Heart right ventricle (tissue), 2 donors: ENCODE results near the gene PFN4.

DNA sequence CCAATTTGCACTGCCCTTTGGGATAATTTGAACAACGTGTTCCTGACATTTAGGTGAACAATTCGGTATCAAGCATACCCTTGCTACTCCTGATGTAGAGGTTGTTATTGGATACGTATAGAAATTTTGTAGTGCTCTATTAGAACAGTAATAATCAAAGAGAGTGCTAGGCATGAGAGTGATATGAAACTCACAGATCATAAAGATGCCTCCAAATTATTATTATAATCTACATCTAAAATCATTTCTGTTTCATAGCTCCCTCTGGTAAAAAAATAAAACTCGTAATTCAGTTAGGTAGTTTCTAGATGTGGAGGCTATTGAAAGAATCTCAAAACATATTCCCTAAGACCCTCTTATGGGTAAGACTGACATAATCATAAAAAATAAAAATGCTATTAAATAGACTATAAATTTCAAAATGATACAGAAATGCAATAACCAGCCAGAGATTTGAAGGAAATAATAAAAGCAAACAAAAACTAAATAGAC, 901.5 kb downstream of the TDRD15 start:
- PRO-cap, 2 experiments = peak in 1 of 2 experiments; most common minus-strand start position 273 of the sequence (in 1)

DNA sequence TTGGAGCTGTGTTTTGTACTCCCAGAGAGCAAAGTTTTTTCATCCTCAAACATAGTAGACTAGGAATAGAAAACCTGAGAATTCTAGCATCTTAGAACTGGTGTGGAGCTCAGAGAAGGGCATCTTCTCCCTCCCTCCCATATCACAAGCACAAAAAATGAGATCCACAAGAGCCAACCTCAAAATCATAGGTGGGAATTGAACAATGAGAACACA, 904.1 kb downstream of the TDRD15 start:
- PRO-cap, 2 experiments = no peak in any of the 2 experiments

GRCh38 chr2:23287311-23287621, 97.7 kb upstream of the KLHL29 start:
- PRO-cap, 2 experiments = no peak in any of the 2 experiments

DNA sequence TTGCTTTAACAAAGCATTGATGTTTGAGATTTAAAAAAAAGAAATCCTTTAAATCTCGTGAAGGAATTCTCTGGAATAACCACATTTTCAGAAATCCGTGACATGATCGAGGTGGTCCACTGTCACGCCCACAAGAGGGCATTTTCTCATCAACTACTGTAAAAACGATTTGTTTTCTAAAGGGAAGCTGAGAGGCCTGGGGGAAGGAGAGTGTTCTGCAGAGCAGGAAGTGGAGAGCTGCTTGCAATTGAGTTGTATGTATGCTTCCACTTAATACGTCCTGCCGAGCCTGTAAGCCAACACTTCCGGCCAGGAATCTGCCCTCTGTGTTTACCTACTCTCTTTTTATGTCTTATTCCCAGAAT, 19.4 kb downstream of the KLHL29 start:
- PRO-cap, 2 experiments = no peak in any of the 2 experiments

DNA sequence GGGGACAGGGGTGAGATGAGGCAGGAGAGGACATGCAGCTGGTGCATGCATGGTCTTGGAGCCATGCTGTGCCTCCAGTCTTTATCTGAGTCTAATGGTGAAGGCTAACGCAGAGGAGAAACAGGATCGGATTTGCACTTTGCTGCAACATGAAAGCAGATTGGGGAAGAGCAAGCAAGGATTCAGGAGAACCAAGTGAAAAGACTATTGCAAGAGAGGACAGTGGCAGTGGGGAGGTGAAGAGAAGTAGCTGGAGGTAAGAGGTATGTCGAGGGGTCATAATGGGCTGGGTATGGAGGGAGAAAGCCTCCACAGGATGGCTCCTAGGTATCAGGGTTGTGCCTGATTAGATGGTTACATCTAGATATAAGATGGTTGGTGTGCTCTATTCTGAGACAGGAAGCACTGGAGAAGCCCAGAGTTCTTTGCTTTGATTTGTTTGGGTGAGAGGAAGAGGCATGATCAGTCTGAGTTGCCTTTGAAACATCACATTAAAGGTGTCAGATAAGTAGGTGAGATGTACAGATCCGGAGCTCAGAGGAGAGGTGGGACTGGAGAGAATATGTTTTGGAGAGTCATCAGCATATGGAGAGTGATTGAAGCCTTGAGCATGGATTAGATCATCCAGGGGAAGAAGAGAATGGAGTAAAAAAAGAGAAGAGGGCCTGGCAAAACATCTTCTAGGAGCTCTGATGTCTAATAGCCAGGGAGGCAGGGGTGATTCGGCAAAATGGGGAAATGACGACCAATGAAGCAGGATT, 74.0 kb downstream of the KLHL29 start:
- PRO-cap, 2 experiments = no peak in any of the 2 experiments

DNA sequence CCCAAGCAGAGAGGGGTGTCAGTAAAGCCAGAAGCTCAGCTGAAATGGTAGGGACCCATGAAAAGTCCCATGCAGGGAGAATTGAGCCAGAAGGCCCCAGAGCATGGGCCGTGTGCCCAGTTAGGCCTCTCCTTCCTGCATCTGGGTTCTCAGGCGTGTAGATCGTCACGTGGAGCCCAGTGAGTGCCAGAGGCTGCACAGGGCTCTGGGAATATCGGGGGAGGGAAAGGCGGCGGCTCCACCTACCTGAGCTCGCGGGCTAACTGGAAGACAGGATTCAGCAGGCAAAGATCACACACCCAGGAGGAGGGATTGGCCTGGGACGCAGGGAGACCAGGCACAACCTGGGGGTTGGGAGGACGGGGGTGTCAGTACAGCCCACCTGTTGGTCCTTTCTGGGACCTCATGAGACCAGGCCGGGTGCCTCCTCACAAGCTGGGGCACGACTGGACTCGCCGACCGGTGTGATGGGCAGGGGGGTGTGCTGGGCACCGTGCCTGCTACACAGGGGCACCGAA, 256.9 kb downstream of the ATAD2B start:
- PRO-cap, 2 experiments = peak in 2 of 2 experiments; most common plus-strand start position 273 of the sequence (in 1); most common minus-strand start position 114 of the sequence (in 1)

DNA sequence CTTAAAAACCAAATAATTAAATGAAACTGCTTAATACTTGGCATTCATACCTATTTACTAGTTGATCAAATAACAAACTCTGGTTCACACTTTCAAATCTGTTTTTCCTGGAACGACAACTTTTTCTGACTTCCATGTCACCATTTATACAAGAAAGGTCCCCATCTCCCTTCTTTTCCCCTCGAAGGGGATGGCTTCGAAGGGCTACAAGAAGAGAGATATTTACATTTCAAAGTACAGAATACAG, 39.2 kb downstream of the ATAD2B start:
- PRO-cap, 2 experiments = no peak in any of the 2 experiments

- PRO-cap, 2 experiments = peak in 2 of 2 experiments; most common plus-strand start chr2:24123470 (in 2); most common minus-strand start chr2:24123281 (in 2)
Observed at GRCh38 chr2:24123097-24123583, at the start of gene PFN4. TSS of gene PFN4 (minus strand) at chr2:24123334.

- PRO-cap, 2 experiments = no peak in any of the 2 experiments
Observed at GRCh38 chr2:24231596-24232050, 56.8 kb downstream of the FAM228A start.

GRCh38 chr2:24246040-24246543, 71.2 kb downstream of the FAM228A start:
- PRO-cap, 2 experiments = no peak in any of the 2 experiments

DNA sequence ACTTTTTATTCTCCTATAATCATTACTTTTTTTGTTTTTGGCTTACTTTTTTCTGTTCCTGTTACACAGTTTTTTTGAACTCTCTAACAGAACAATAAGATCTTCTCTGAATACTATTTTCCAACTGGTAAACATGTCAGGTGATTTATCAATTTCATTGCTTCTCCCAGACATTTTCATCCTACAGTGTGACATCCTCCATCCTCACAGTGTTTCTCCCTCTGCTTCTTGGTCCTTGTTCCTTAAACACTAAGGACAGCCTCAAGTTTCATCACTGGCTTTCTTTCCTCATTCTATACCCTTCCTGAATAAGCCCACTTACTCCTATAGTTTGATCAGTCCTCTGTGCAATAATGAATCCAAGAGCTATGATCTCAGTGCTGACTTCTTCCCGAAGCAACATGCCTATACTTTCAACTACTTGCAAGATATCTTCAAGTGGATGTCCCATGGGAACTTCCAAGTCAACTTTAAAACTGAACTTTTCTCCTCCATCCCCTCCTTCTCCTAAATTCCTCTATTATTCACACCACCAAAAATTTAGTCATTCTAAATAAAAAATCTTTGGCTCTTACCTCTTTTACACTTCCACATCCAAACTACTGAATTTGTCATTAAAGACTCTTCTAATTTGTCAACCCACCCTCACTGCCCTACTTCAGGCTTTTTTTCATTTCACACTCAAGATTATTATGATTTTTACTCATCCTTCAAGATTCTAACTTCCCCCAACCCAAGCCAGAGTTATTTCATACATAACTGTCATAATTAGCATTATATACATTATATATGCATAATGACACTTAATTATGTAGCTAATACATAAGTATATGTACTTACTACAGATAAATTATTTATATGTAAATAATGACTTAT, 87.7 kb downstream of the FAM228A start:
- PRO-cap, 2 experiments = no peak in any of the 2 experiments

DNA sequence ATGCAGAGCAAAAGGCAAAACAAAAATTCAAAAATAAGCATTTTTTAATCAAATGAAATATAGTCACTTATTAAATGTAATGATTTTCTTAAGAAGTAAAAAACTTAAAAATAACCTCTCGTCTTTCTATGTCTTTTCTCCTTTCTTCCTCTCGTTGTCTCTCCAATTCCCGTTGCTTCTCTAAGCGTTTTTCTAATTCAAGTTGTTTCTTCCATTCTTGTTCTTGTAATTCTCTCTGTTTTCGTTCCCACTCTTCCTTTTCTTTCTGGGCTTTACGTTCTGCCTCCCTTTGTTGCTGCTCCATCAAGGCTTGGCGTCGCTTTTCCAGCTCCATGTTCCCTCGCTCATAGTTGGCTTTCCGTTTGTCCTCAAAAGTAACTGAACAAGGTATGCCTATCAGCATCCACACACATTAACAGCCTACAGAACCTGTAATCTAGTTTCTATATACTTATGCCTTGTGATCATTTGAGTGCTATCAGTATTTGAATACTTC, 60.5 kb downstream of the ITSN2 start:
- PRO-cap, 2 experiments = no peak in any of the 2 experiments

GRCh38 chr2:24354456-24354848, 5.9 kb downstream of the ITSN2 start:
- PRO-cap, 2 experiments = no peak in any of the 2 experiments

- PRO-cap, 2 experiments = no peak in any of the 2 experiments
Observed at GRCh38 chr2:24554014-24554624, 63.1 kb downstream of the NCOA1 start.

DNA sequence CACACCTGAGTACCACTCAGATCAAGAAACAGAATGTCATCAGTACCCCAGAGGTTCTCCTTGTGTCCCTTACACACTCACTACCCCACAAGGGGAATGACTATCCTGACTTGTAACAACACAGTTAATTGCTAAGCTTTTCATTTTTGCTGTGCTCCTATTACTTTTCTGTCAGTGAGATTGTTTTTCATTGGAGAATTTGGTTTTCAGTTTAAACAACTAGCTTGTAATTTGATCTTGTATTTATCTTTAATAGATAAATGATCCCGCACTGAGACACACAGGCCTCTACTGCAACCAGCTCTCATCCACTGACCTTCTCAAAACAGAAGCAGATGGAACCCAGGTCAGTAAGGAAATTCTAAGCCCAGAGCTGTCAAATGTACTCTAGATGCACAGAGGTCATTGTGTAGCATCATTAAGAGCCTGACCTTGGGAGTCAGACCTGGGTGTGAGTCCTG, 30.7 kb downstream of the PTRHD1 start:
- PRO-cap, 2 experiments = no peak in any of the 2 experiments

GRCh38 chr2:24821189-24822228, 28.3 kb downstream of the CENPO start:
- PRO-cap, 2 experiments = no peak in any of the 2 experiments

- PRO-cap, 2 experiments = no peak in any of the 2 experiments
Observed at GRCh38 chr2:24885176-24886220, 34.5 kb downstream of the ADCY3 start.

GRCh38 chr2:24907095-24907607, 12.9 kb downstream of the ADCY3 start:
- PRO-cap, 2 experiments = peak in 1 of 2 experiments; most common minus-strand start chr2:24907276 (in 1)

DNA sequence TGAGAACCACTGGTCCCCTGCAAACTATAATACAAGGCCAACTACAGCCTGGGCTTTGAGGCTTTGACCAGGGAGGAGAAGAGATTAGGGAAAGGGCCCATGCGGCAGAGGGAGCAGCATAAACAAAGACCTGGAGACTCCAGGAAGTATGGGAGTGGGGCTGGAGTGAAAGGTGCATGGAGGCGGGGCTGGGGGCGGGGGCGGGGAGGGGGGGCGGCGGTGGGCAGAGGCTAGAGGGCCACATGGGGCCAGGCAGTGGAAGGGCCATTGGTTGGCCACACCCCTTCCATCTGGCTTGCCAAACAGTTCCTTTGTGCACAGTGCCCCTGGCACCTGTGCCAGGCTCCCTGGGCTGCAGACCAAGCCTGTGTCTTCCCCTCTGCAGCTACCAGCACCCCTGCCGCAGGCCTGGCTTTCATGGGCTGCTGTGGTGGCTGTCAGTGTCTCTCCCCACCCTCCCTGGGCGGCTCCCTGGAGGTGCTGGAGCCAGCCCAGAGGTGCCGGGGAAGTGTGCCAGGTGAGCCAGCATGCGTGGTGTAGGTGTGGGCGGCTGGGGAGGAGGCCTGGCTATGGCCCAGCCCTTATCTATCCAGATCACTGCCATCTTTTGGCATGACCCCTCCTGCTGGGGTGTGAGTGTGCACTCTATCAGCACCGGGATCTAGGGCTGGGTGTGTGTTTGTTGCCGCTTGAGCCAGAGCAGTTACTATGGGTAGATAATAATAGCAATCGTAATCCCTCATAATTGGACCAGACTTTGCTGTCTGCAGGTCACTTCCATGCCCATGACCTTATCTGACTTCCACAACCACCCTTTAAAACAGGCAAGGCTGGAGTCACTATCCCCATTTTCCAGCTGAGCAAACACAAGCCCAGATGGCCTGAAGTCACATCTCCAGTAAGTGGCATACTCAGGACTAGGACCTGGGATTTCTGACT, 30.5 kb downstream of the DNMT3A start:
- PRO-cap, 2 experiments = no peak in any of the 2 experiments

DNA sequence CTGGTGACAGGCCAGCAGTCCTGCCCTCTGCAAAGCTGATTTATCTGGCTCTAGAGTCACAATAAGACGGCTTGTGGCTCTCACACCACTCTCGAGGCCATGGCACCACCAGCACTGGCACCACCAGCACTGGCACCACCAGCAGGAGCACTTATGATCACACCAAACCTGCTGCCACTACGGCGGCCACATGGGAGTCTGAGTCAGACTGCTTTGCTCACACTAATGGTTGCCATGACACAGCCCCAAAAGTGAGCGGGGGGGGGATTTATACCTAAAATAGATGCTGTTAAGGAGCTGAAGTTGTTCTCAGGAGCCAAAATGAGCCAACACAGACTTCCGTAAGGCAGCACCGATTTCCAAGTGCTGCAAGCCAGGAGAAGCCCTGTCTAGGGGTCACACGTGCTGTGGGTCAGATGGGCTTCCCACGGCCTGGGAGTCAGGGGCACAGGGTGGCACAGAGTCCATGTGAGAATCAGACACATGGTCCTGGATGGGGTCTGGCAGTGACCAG, 16.8 kb downstream of the DNMT3A start:
- PRO-cap, 2 experiments = no peak in any of the 2 experiments